Subcutaneous preadipocyte (primary cell): ENCODE measurements around the genes PCDHA5, PCDHGA1, PCDHGA5 and PCDHGA7.

DNA sequence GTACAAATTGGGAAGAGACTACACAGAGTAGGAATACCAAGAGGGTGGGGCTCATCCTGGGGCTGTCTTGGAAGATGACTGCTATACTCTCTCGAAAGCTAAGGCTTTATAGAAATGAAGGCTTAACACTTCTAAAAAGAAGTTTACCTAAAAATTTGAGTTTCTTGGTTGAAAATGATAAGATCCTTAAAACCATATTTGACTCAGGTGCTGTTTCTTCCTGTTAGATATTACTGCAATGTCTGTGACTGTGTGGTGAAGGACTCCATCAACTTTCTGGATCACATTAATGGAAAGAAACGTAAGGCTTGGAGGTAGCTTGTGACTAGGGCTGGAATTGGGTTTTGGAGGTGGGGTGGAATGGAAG lies 3.4 kb downstream of the ZMAT2 start:
- CAGE, long polyA plus RNA: no peak

- CAGE, long polyA plus RNA: no peak
Measured at GRCh38 chr5:140725585-140726293, 25.5 kb downstream of the ZMAT2 start.

- CAGE, long polyA plus RNA: no peak
Measured at GRCh38 chr5:140821499-140821691, at the start of gene PCDHA5. Gene PCDHA5, plus strand, starts transcription at chr5:140821613.

GRCh38 chr5:140821692-140822186 lies 326 bp downstream of the PCDHA5 start:
- CAGE, long polyA plus RNA: no peak

DNA sequence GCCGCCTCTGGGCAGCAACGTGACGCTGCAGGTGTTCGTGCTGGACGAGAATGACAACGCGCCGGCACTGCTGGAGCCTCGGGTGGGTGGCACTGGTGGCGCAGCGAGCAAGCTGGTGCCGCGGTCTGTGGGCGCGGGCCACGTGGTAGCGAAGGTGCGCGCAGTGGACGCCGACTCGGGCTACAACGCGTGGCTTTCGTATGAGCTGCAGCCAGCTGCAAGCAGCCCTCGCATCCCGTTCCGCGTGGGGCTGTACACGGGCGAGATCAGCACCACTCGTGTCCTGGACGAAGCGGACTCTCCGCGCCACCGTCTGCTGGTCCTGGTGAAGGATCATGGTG lies 1.9 kb downstream of the PCDHA8 start:
- CAGE, long polyA plus RNA: no peak

GRCh38 chr5:140976903-140977485 lies 10.7 kb downstream of the PCDHAC2 start:
- CAGE, long polyA plus RNA: no peak

DNA sequence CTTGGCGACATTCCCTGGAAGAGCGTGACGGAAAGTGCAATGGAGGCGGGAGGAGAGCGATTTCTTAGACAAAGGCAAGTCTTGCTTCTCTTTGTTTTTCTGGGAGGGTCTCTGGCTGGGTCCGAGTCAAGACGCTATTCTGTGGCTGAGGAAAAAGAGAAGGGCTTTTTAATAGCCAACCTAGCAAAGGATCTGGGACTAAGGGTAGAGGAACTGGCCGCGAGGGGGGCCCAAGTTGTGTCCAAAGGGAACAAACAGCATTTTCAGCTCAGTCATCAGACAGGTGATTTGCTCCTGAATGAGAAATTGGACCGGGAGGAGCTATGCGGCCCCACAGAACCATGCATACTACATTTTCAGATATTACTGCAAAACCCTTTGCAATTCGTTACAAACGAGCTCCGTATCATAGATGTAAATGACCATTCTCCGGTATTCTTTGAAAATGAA lies 363 bp downstream of the PCDHB3 start:
- CAGE, long polyA plus RNA: no peak

- CAGE, long polyA plus RNA: no peak
Measured at GRCh38 chr5:141318676-141319373, 1.8 kb downstream of the TAF7 start.

DNA sequence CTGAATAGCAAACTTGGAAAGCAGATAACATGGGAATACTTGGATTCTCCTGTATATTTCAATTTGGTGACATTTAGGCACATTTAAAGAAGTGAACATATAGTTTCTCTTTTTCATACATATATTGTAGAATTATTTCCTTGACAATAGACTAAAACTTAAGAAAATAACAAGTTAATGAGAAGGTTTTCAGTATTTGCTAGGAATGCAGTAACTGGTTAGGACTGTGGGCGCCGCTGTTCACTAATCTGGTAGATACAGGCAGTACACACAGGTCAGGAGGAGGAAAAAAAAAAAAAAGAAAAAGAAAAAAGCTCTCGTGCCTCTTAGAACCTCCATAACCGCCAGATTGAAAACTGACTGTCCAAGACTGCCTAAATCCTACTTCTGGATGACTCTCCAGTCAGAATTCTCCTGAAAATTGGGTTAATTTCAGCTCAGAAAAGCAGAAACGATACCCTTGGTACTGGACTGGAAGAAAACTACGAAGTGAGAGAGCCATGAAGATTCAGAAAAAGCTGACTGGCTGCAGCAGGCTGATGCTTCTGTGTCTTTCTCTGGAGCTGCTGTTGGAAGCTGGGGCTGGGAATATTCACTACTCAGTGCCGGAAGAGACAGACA lies at the start of gene PCDHGA1:
TSS of gene PCDHGA1 (plus strand) at position 330 of the 621 bp plus-strand sequence.
- CAGE, long polyA plus RNA: no peak

- CAGE, long polyA plus RNA: no peak
Measured at GRCh38 chr5:141363983-141364561, at the start of gene PCDHGA5. Gene PCDHGA5, plus strand, starts transcription at chr5:141364162.

GRCh38 chr5:141382533-141383315 lies at the start of gene PCDHGA7:
Gene PCDHGA7, plus strand, starts transcription at chr5:141382742.
- CAGE, long polyA plus RNA: no peak

DNA sequence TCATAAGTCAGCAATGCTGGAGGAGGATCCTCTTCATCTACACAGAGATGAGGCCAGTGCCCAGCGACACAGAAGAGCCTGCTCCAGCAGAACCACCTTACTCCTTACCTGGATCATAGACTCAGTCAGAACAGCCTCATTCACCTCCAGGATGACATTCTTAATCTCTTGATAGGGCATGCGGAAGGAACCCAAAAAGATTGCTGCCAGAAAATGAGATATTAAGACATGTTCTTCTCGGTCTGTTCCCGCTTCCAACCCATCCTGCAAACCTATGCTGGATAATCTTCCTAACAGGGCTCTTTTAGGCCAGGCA lies 40.6 kb downstream of the PCDHGC5 start:
- CAGE, long polyA plus RNA: no peak

- CAGE, long polyA plus RNA: no peak
Measured at GRCh38 chr5:141583453-141583694, 35.4 kb downstream of the DIAPH1 start.

GRCh38 chr5:141644103-141644831 lies 7.0 kb downstream of the FCHSD1 start:
- CAGE, long polyA plus RNA: no peak

GRCh38 chr5:141652653-141653093 lies 1.5 kb upstream of the FCHSD1 start:
- CAGE, long polyA plus RNA: no peak

DNA sequence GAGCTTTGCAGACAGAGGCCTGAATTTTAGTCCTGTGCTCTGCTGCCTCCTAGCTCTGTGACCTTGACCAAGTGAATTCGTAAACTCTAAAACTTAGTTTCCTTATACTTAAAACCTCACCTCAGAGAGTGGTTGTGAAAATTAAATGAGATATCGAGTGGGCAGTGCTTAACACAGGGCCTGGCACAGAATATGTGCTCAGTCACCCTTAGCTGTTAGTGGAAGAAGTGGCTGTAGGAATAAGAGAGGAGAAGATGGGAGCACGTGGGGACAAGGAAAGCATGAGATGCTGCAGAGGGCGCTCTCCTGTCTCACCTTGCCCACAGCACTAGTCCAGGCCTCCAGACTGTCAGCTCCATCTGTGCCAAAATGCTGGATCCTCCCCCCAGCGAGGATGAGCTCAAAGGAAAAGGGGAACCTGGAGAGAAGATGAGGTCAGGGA lies 12.6 kb downstream of the ARAP3 start:
- CAGE, long polyA plus RNA: no peak

DNA sequence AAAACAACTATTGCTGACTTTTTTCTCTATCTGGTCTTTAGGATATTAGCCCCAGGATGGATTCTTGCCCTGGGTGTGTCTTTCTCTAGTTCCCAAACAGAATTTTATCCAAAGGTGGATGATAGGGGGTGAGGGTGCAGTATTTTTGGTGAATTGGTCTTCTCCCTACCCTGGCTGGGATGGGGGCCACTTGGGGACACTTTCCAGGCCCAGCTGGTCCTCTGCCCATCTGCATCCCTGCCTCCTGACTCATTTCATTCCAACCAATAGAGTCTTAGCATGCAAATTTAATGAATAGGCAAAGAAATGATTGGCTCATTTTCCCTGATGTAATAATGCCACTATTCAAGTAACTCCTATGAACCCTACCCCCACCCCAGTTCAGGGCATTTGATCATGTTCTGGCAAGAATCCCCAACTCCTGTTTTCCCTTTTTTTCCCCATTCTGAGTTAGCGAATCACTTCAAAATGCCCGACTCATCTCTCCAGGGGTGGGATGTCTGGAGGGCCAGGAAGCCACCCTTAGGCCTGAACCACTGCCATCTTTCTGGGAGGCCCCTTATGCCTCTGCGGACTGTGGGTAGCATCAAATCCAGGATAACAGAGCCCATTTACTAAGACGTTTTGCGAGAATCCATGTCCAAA lies 56.8 kb downstream of the PCDH1 start:
- CAGE, long polyA plus RNA: no peak

GRCh38 chr5:141822038-141822735 lies 56.0 kb downstream of the PCDH1 start:
- CAGE, long polyA plus RNA: no peak

GRCh38 chr5:141835921-141836672 lies 42.1 kb downstream of the PCDH1 start:
- CAGE, long polyA plus RNA: no peak

DNA sequence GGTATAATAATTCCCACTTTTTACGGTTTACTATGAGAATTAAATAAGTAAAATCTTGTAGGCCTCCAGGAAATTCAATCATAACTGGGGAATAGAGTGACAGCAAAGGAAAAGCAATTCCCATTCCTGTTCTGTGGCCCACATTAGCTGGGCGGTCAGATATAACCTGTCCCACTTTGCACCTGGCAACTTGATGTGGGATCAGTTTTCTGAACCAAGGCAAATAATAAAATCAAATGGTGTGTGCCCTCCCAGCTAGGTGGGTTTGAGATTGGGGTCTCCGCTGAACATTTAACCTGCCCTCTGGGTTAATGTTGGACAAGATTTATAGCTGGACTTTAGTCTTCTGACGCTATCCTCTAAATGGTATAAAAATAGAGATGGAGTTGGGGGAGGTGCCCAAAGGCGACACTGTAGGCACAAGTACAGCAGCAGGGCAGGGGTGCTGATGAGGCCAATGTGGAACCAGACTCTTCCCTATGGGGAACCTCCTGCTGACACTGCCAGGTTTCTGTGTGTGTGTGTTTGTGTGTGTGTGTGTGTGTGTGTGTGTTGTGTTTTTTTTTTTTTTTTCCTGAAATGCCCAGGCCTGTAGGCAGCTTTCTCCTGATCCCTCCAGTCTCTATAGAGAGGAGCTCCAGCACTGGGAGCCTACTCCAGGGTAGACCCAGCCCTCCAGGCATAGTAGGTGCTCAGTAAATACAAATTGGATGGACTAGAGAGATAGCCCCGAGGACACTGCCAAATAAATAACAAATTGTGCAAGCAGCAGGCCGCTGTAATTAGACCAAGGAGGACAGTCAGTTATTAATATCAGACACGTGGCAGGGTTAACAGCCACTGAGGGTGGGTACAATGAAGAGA lies 37.9 kb downstream of the PCDH1 start:
- CAGE, long polyA plus RNA: no peak